Sciatic nerve (tissue), 1 donor: ENCODE data around the gene TPO.

GRCh38 chr2:481402-481704 lies 193.5 kb upstream of the ALKAL2 start:
- PRO-cap, result no peak

- PRO-cap, result no peak
These were observed 42.7 kb downstream of the TMEM18 start for GRCh38 chr2:634524-634974.

- PRO-cap, result no peak
These were observed 2.3 kb downstream of the TMEM18 start for GRCh38 chr2:674571-675609.

DNA sequence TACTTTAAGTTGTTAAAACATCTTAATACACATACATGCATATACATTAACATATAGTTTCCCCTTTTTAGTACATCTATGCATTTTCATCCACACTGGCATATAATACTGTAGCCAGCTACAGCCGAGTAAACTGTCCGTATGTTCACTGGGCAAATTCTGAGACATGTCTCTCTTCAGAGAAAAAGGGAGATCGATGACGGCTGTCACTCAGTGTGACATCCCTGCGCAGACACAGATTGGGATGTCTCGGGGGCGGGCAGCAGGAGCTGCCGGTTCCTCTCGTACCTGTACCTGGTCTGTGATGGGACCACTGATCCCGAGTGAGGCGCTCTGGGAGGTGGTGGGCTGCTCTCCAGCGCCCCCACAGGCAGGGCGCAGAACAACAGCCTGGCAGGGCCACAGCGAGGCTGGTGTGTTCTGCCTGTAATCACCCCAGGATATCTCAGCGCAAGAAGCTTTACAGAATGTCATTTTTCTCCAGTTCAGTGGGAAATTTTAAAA lies 189.6 kb downstream of the SNTG2 start:
- PRO-cap, result no peak

- PRO-cap, result no peak
These were observed 168.6 kb upstream of the TPO start for GRCh38 chr2:1244768-1244984.

DNA sequence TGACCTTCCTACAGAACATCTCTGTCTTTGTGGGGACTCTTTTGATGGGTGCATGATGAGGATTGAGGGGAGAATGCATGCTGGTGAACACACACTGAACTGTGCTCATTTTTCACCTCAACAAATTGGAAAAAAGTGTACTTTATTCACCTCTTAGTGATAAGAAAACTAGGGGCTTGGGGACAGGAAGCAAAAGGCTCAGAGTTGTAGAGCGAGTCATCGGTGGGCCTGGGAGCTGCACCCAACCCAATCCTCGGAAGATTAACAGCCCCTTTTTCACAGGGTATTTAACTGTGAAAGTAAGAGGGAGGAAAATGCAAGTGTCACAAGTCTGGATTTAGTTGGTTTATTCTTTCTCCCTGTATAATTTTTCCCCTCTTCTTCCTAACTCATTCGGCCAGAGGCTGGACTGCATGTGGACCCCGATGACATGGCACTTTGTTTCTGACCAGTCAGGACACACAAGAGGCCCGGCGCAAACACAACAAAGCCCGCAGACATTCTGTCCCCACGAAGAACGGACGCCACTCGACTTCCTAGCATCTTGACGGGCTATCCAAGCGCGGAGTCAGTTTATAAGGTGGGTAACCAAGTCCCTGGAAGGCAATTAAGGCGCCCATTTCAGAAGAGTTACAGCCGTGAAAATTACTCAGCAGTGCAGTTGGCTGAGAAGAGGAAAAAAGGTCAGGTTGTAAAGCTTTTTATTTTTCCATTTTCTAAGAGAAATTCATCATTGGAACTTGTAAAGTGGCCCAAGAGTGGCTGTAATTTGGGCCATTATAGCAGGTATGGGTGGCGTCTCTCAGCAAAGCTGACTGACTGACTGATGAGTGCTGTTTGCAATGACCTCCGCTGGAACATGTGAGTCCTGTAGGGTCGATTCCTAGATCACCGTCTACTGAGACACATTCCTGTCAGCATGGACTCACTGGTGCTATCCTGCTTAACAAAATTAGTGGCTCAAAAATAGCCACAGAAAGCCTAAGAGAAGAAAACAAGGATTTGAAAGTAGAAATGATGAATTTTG lies at the start of gene TPO:
TSS of gene TPO (plus strand) at position 601 of the 1,027 bp plus-strand sequence.
- PRO-cap, result no peak

DNA sequence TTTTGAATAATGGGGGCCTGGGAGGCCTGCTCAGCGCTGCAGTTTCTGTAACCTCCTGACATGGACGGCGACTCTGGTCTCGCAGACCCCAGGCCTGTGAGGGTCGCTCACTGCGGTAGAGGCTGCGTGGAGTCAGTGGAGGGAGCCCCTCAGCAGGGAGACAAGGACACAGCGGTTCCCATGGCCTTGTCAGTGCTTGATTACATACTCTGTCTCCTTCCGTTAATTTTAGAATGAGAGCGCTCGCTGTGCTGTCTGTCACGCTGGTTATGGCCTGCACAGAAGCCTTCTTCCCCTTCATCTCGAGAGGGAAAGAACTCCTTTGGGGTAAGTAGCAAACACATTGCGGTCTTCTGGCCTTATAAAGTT lies 897 bp downstream of the TPO start:
- PRO-cap, result no peak

- PRO-cap, result no peak
These were observed 148.0 kb downstream of the TPO start for GRCh38 chr2:1561319-1561639.

DNA sequence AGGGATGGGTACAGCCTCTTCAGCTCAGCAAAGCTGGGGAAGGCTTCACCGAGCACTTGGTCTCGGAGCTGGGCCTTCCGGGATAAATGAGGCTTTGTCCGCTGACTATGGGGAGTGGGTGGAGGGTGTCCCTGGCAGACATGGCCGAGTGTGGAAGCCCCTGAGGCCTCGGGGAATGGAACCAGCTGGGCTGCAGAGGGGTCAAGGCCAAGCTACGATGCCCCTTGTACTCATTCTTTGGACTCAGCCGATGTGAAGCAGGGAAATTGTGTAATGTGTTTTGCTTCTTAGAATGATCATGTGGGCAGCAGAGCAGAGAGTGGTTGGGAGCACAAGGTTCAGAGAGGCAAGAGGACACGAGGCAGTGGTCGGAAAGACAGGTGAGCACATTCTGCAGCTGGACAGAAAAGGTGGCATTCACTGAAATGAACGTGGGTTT lies 142.7 kb downstream of the PXDN start:
- PRO-cap, result unidirectional peak, minus-strand start at position 254 of the sequence

- PRO-cap, result no peak
These were observed 137.6 kb downstream of the PXDN start for GRCh38 chr2:1606434-1607424.

DNA sequence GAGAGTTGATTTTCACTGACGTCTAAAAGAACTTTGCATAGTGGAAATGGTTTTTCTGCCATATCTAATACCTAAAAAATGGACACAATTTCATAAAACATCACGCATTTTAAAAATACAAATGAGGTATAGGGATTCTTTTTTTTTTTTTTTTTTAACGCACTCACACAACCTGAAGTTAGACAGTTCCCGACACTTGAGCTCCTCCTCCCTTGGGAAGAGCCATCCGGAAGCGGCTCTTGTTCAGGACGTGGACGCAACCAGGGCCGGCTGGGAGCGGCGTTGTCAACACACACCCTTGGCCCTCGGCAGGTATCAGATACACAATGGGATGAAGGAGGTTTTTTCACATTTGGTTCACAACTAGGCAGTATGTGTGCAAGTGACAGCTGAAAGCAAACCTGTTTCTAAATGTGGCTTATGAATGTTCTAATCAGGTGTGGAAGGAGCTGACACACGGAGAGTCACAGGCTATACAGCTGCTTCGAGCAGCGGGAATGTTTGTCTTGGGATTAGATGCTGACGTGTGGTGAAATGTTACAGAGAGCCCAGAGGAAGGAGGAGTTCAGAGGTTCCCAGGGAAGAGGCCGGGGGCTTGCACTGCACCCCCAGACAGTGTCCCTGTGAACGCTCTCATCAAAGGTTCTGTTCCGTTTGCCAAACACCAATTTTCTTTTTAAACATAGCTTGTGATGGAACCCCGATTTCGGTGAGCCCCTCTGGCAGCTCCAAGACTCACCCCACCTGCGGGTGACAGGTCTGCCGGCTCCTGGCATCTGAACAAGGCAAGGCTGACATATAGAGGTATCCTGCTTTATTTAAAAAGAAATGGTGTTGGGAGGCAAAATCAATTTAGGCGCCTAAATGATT lies 111.1 kb downstream of the PXDN start:
- PRO-cap, result no peak

- PRO-cap, result no peak
These were observed 110.3 kb downstream of the PXDN start for GRCh38 chr2:1633899-1634535.

DNA sequence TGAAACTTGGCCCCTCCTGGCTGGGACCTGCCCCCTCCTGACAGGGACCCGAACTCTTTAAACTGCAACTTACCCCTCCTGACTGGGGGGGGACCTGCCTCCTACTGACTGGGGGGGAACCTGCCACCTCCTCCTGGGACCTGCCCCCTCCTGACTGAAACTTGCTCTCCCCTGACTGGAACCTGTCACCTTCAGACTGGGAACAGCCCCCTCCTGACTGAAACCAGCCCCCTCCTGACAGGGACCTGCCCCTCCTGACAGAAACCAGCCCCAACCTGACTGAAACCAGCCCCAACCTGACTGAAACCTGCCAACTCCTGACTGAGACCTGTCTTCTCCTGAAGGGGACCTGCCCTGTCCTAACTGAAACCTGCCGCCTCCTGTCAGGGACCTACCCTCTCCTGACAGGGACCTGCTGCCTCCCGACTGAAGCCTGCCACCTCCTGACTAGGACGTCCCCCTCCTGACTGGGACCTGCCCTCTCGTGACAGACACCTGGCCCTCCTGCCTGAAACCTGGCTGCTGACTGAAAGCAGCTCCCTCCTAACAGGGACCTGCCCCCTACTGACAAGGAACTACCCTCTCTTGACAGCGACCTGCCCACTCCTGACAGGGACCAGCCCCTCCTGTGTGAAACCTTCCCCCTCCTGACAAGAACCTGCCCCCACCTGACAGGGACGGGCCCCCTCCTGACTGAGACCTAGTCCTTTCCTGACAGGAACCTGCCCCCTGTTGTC lies 87.1 kb downstream of the PXDN start:
- PRO-cap, result no peak

DNA sequence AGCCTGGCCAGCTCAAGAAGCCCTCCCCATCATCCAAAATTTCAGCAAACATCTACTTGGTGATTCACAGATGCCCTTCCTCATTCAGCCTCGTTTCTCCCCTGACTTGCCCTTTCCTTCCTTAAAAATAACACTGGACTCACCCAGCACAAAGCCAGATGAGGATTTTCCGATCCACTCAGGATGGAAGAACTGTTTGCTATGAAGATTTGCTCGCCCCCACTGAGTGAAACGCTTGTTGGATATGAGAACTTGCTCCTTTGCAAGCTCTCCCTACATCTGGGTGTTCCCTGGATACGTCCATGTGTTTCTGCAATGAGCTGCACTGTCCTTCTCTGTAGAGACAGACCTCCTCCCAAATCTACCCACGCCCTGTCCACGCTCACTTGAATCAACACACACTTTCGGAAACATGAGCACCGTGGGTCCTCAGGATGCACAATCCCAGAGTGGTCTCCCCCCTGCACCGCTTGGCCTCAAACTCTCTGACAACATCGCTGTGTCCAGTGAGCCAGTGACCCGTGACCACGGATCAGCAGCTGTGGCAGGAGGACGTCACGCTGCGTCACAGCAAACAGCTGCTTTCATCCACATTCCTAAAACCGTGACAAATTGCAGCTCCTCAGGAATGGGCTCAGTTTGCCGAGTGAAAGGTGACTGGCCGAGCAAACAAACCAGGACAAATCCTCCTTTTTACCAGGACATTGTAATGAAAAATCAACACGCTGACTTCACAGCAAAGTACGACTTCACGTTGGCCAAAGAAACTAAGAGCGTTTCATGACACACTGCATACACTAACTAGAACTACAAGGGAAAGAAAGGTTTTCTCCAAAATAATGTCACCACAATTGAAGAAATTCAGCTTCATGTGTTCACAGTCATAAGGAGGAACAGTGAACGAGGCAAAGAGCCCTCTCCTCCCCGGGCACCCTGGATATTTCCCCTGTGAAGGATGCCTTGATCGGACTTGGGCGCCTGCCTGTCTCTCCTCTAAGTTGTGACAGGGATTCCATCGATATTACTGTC lies 57.7 kb downstream of the PXDN start:
- PRO-cap, result no peak

GRCh38 chr2:1825801-1826729 lies 81.8 kb upstream of the PXDN start:
- PRO-cap, result no peak

DNA sequence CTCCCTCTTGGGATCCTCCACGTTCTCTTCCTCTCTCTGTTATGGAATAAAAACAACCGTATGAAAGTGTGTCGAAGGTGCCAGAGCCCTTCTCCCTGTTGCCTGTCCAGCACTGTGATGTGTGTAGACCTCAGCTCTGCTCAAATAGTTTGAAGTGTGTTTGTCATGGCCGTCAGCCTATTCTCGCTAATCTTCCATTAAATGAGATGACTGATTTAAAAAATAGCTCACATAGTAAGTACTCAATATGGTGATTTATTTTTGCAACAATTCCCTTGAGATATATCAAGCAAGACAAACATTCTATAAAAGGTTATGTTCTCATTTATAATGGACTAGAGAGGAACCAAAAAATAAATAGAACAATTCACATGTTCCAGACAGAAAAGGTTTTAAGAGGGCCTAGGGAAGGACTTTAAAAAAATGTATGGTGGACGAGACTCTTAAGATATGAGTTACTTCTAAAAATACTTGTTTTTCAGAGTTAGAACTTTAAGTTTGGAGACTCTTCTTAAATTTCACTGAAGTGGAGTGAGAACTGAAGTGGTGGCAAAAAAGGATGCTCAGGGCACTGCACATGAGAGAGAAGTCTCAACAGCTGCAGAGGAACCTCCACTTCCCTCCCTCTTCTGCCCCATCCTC lies 84.2 kb upstream of the PXDN start:
- PRO-cap, result no peak

- PRO-cap, result no peak
These were observed 246.4 kb upstream of the PXDN start for GRCh38 chr2:1990724-1991093.

GRCh38 chr2:2325932-2326651 lies 5.0 kb downstream of the MYT1L start:
- PRO-cap, result no peak

DNA sequence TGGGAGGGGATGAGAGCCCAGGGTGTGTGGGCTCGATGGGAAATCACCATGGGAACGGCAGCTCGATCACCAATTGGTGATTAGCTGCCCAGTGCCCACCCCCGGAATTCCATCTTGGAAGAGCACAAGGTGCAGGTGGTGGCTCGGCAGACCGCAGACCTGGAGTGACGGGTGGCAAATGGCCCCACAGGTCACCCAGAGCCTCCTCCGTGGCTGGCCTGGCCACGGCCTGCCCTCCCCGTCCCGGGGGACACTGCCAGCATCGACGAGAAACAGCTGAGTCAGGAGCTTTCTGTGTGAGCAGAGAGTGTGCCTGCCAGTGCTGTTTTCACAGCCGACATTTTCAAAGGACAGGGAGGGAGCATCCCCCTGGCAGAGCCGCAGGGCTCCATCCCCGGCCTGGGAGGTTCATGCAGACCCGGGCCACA lies 176.4 kb upstream of the MYT1L start:
- PRO-cap, result no peak

GRCh38 chr2:3324862-3325224 lies 52.8 kb downstream of the EIPR1 start:
- PRO-cap, result no peak